Retinal pigment epithelial cell (primary cell): Measurements from ENCODE around the genes HLA-DQB2 and WDR46.

DNA sequence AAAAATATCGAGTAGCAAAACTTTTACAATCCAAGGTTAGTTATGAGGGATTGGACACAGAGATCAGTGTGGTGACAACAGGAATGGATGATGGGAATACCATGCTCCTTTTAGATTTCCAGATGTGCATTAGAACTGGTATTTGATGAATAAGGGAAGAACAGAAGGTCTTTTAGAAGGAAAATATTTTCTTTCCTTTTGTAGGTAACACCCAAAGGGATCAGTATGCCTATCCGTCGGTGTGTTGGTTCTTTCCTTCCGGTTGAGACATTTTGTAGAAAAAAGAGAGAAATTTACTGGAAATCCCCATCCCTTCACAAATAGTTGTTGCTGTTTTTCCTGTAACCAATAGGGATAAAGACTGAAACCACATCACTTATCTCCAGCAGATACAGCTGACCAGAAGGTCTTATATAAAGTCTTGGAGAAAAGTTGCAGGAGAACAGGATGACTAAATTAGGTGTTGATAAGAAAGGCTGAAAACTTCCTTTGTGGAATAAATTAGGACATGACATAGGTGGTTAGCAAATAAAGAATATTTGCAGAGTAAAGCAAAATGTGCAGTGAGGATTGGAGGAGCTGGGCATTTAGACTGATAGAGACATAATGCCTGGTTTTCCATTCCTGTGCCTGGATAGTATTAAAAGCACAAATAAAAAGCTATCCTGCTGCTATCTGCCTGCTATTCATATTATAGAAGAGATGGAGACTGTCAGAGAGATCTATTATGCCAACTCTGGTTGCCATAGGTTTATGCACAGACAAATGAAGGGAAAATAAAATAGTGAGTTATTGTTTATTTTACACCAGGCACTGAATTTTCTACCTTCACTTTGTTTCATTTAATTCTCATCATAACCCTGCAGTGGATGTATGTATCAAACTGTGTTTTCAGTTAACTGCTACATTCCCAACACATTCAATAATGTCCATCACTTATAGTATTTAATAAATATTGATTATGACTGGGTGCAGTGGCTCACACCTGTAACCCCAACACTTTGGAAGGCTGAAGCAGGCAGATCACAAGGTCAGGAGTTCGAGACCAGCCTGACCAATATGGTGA is 15.0 kb upstream of the HLA-DRB1 start:
- RRBS: no CpG with 5 or more reads among the region's 5 CpGs

GRCh38 chr6:32659464-32660445 is 6.7 kb downstream of the HLA-DQB1 start:
- RRBS: no CpG with 5 or more reads among the region's 5 CpGs

DNA sequence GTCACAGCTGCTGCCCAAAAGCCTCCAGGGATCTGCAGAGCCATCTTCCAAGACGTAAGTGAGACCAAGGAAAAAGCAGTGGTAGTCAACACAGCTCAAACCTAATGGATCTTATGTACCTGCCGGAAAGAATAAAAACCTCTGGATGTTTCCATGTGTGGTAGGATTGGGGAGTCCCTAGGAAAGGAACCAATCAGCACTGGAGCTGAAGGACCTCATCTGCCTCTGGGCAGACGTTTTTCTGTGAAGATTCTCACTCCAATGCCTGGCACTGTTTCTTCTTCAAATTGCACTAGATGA is at the start of gene HLA-DQB2:
HLA-DQB2 (minus strand) TSS at position 106 of the 300 bp plus-strand sequence.
- RRBS: no CpG with 5 or more reads among the region's 3 CpGs

DNA sequence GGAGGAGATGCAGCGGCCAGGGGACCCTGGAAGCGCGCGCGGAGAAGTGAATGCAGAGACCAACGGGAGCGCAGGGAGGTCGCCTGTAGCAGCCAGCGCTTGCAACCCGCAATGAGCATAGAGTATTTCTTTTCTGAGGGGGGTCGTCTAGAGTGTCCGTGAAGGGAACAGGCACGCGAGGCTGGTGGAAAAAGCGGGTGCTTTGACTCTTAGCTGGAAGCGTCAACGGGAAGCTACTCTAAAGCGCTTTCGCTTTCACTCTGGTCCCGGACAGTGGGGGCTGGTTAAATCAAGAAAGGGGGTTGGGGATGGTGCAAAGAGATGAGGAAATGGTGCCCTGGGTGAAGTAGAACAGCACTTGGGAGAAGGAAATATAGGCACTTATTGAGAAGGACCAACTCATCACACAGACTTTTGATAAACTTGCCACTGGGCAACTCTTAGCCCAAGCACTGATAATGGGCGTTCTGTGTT is 370 bp downstream of the PSMB9 start:
- RRBS: no CpG with 5 or more reads among the region's 21 CpGs

DNA sequence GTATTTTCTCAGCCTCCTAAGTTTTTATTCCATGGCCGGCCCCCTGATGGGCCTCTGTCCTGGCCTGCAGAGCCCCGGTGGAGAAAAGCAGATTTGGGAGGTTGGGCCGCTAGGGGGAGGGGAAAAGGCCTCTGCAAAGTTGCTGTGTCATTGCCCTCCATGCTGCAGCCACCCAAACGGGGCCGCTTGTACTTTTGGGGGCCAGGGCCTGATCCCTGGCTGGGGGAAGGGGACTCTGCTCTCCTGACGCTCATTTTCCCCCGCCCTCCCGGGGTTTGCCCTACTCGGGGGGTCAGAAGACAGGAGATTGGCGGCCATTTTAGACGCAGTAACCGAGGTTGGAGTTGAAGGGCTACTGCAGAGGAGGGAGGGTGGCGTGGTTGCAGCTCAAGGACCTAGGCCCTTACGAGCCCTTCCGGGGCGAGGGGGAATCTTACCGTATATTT is 1.7 kb downstream of the BRD2 start:
- RRBS: 0% methylated on average over 2 of the region's 17 CpGs

GRCh38 chr6:32977228-32977612 is 8.8 kb downstream of the BRD2 start:
- RRBS: no CpG with 5 or more reads among the region's 6 CpGs

GRCh38 chr6:33271142-33271523 is 543 bp downstream of the VPS52 start:
- RRBS: no CpG with 5 or more reads among the region's 8 CpGs

DNA sequence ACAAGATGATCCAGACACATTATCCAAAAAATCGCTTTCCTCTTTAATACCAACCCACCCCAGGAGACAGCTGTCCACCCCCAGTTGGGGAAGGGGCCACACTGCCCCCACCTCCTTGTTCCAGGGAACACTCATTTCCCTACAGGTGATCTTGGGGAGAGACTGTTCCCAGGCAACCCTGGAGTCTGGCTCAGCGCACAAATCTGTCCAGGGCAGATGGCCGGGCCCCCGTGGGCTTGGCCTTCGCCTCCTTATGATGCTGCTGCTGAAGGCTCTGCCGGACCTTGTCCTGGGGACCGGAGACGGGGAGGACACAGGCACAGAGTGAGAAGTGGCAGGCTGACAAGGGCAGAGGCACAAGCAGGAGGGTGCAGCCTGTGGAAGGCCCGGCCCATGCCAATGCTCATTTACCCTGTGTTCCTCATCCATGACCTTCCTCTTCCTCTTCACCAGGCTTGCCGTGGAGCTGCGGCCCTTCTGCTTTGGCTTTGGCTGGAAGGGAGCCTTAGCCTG is 2.2 kb downstream of the B3GALT4 start:
- RRBS: 81% methylated on average over 7 of the region's 11 CpGs

DNA sequence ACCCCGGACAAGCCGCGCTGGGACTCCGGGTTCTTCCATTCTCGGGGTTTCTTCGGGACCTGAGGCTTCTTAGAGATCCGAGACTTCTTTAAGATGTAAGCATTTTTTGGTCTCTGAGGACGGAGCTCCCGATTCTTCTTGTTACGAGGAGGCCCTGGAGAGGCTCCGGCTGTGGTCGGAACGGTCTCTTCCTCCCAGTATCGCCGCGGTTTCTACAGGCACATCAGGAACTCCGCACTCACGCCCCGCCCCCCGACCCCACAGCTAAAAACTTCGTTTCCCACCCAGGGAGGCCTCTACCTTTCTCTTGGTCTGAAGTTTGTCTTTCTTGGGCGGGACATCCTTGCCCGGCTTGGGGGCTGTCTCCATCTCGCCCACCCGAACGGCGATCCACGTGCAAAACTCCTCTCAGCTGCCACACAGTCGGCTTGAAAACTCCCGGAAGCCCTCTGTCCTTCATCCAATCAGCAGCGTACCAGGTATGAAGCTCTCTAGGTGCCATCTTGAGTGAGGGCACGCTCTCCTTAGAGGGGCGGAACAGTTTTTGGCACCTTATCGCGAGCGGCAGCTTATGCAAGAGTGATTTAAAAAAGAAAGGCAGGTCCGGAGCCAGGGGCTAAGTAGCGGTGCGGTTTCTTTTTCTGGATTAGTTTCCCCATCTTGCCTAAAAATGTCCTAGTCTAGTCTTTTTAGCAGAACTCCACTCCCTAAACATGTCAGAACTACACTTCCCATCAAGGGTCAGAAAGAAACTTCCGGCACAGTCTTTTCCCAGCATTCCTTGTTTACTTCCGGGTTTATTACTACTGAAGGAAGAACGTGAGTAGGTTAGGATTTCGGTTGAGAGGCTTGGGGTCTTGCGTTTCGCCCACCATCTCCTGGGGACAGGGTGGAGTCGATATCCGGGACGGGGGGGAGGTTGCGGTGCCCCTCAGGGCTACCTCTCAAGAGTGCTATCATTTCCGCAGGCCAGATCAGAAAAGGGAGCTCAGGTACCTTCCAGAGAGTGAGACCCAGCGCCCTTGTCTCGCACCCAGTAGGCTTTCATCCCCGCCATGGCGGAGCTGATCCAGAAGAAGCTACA is at the start of gene WDR46:
WDR46 (minus strand) TSS at position 438 of the 1,084 bp plus-strand sequence.
- RRBS: 1% methylated on average over 9 of the region's 54 CpGs

- RRBS: 89% methylated on average over 4 of the region's 16 CpGs
Observed at GRCh38 chr6:33296453-33297156, 2.1 kb downstream of the RGL2 start.

- RRBS: no CpG with 5 or more reads among the region's 7 CpGs
Observed at GRCh38 chr6:33299122-33299277, 258 bp upstream of the RGL2 start.

- RRBS: no CpG with 5 or more reads among the region's 11 CpGs
Observed at GRCh38 chr6:33302904-33303217, 4.1 kb upstream of the RGL2 start.

- RRBS: no CpG with 5 or more reads among the region's 14 CpGs
Observed at GRCh38 chr6:33304901-33305988, 6.5 kb upstream of the RGL2 start.

DNA sequence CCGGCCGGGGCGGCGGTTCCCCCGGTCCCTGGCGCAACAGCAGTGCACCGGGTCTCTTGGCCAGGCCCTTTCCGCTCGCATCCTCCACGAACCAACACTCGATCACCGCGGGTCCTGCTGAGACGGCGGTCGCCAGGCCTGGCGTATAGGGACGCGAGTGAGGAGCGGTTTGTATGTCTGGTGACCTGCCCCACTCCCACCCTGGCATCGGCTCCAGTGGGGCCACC is 238 bp downstream of the TAPBP start:
- RRBS: no CpG with 5 or more reads among the region's 21 CpGs

- RRBS: no CpG with 5 or more reads among the region's 1 CpG
Observed at GRCh38 chr6:33416870-33417021, 1.2 kb downstream of the CUTA start.

DNA sequence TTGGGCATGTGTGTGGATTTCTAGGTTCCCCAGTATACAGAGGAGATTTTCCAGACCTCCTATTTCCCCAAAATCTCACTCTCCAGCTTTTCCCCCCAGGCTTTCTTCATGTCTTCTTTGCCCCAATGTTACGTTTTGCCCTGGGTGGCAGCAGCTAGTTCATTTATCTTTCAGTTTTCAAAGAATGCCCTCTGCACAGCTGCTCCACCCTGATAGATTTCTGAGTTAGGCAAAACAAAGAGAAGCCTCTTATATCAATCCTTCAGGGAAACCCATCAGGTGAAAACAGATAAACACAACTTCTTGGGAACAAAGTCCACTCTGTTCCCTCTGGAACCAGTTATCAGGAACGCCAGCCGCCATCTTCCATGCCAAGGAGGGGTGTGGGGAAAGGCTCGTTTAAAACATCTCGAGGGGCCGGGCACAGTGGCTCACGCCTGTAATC is 33.9 kb downstream of the ZBTB9 start:
- RRBS: no CpG with 5 or more reads among the region's 7 CpGs

- RRBS: no CpG with 5 or more reads among the region's 8 CpGs
Observed at GRCh38 chr6:33577663-33578260, 2.3 kb downstream of the BAK1 start.

- RRBS: no CpG with 5 or more reads among the region's 15 CpGs
Observed at GRCh38 chr6:33590665-33591396, 10.8 kb upstream of the BAK1 start.

DNA sequence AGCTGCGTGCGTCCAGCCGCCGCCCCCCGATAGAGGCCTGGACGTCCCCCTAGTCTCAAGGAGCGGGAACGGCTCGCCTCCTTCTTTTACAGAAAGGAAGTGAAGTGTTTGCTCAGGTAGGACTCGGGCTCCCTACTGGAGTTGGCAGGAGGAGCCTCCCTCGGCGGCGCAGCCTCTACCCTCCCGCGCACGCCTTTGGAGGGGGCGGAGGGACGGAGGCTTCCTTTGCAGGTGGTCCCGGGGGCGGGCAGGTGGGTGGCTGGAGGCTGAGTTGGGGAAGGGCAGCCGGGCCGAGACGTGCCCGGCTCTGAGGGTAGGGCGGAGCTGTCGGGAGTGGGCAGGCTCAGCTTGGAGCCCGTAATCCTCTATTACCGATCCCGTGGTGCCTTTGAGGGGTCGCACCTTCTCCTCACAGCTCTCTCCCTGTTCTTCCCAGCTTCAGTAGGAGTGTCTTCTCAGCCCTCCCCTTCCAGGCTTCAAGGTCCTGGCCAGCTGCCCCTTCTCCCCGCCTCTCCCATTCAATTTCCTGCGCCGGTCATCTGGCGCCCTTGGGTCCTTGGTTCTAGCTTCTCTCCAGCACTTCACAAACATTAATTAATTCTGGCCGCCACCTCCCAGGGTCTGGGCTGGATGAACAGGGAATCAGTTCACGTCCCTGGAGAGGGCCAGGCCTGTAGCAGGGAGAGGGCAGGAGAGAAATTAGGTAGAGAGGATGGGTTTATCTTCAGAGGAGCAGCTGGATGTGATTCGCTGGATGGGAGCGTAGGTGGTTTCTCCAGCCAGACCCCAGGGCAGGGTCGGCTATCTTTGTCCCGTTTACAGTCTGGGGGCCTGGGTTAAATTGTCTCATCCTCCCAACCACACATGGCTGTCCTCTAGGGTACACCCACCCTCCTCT is 880 bp downstream of the ITPR3 start:
- RRBS: 3% methylated on average over 3 of the region's 40 CpGs

DNA sequence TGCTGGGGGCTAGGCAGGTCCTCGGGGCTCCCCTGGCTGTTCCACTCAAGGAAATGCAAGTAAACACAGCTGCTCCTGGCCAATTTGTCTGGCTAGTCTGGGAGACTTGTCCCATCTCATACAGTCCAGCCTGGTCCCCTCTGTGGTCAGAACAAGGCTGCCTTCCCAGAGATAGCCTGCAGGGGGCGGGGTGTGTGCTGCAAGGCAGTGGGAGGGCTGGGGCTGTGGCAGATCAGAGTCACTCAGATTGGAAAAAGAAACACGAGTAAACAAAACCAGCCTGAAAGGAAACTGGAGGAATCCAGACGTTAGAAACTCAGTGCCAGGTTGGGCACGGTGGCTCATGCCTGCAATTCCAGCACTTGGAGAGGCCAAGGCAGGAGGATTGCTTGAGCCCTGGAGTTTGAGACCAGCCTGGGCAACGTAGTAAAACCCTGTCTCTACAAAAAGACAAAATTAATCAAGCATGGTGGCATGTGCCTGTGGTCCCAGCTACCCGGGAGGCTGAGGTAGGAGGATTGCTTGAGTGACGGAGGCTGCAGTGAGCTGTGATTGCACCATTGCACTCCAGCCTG is 20.3 kb downstream of the LEMD2 start:
- RRBS: no CpG with 5 or more reads among the region's 8 CpGs